A673 (cell line): Measurements from ENCODE around the gene HGS.

DNA sequence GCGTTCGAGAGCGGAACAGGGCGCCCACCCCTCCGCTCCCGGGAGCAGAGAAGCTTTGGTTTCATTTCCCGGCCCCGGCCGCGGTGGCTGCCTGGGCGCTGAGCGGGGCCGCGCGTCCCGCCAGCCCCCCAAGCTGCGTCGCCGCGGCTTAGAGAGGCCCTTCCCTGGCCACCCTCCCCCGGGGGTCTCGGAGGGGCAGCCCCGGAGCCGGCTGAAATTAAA lies 4.6 kb downstream of the BAHCC1 start:
- PRO-cap = no peak

DNA sequence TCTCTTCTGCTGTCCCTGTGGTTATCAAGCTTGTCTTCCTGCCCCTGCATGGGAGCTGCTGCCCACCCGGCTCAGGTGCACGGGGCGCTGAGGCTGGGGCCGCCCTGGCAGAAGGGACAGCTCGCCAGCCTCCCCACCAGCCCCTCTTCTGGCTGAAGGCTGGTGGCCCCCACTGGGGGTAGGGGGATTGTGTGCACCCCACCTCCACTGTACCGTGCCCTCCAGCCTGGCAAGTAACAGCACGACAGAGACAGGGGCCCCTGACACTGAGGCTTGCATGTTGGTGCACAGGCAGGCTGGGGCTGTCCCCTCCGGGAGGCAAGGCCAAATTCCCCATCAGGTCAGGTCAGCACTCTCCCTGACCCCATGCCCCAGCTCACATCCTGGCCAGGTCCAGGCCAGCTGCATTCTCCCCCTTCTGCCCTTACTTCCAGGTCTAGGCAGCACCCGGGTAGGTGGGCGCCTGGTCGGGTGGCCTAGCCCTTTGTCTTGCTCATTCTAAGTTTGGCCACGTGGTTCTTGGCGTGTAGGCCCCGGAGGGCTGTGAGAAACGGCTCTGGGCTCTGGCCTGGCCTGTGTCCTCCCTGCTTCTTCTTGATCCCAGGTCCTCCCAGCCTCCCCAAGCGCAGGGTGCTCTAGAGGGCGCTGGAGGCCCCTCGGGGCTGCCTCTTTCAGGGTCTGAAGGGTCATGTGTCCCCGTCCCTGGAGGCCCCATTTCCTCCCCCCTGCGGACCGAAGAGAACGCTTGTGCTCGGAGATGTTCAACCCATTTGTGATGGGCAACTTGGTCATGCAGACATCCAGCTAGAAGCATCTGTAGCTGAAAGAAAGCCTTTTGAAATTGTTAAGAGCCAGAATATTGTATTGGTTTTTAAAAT lies 6.5 kb downstream of the BAHCC1 start:
- PRO-cap = bidirectional peak, plus-strand start at position 263 of the sequence, minus-strand start at position 268 of the sequence

DNA sequence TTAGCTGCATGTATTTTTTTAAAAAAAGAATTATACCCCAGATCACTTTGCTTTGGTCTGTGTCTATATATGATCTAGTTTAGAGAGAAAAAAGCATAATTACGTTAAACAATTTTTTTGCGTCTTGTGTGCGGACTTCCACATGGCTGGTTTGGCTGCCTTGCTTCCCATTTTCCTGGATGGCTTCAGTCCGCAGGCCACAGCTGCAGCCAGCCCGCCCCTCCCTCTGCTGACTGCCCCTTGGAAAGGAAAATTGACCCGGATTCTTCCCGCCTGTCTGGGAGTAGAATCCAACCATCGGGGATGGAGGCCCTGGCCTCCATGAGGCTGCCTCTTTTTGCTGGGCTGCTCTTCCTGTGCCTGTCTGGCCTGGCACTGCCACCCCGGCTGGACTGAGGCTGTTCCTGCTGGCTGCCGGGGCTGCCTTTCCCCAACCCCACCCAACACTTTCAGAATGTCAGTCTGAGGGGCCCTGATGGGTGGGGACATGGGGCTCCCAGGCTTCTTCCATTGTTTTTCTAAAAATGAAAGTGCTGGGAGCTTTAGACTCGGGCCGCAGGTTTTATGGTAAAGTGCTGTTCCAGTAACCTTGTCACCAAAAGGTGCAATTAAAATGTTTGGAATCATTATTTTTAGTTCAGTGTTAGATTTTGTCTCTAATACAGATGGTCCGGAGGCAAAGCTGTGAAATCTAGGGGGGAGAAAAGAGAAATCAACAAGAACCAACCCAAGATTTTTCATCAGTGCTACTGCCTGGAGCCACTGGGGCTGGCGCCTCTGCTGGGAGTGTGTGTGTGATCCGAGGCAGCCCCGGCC lies 7.3 kb downstream of the BAHCC1 start:
- PRO-cap = bidirectional peak, plus-strand start at position 545 of the sequence, minus-strand start at position 394 of the sequence; bidirectional peak, plus-strand start at position 743 of the sequence, minus-strand start at position 745 of the sequence

- PRO-cap = bidirectional peak, plus-strand start at chr17:81406707, minus-strand start at chr17:81406542
Measured at GRCh38 chr17:81406351-81406946, 11.2 kb downstream of the BAHCC1 start.

- PRO-cap = no peak
Measured at GRCh38 chr17:81459069-81459674, 53.4 kb downstream of the ACTG1 start.

- PRO-cap = no peak
Measured at GRCh38 chr17:81460846-81461601, 51.6 kb downstream of the ACTG1 start.

DNA sequence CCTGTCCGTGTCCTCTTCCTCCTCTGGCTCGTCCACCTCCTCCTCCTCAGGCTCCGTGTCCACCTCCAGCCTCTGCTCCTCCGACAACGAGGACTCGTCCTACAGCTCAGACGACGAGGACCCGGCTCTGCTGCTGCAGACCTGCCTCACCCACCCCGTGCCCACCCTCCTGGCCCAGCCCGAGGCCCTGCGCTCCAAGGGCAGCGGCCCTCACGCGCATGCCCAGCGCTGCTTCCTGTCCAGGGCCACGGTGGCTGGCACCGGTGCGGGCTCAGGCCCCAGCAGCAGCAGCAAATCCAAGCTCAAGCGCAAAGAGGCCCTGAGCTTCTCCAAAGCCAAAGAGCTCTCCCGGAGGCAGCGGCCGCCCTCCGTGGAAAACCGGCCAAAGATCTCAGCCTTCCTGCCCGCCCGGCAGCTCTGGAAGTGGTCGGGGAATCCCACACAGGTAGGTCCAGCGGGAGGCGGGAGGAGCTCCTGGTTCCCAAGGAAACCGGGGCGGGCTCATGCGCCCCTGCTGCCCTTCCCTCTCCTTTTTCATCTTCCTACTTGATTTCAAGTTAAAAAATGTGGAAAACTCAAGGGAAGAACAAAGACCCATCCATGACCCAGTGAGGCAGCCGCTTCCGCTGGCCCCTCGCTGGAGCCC lies 50.9 kb downstream of the ACTG1 start:
- PRO-cap = no peak

DNA sequence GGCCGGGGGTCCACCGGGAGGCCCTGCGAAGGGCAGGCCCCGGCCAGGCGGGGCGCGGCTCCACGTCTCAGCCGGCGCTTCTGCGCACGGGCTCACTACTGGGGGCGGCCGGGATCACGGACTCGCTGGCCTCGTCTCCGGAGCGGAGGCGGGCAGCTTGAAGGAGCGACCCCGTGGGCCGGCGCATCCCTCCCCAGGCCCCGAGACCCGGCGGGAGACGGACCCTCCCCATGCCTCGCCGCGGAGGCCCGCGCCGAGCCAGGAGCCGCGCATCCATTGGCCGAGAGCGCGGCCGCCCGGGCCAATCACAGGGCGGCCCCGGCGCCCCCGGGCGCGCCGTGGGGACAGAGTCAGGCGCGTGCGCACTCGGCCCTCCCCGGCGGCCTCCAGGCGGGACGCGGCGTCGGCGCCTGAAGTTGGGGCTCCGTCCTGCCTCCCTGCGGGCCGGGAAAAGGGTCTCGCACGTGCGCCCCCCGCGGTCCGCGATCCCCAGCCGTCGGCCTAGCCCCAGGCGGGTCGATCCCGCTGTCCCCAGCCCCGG lies 24.8 kb downstream of the ACTG1 start:
- PRO-cap = bidirectional peak, plus-strand start at position 390 of the sequence, minus-strand start at position 259 of the sequence

DNA sequence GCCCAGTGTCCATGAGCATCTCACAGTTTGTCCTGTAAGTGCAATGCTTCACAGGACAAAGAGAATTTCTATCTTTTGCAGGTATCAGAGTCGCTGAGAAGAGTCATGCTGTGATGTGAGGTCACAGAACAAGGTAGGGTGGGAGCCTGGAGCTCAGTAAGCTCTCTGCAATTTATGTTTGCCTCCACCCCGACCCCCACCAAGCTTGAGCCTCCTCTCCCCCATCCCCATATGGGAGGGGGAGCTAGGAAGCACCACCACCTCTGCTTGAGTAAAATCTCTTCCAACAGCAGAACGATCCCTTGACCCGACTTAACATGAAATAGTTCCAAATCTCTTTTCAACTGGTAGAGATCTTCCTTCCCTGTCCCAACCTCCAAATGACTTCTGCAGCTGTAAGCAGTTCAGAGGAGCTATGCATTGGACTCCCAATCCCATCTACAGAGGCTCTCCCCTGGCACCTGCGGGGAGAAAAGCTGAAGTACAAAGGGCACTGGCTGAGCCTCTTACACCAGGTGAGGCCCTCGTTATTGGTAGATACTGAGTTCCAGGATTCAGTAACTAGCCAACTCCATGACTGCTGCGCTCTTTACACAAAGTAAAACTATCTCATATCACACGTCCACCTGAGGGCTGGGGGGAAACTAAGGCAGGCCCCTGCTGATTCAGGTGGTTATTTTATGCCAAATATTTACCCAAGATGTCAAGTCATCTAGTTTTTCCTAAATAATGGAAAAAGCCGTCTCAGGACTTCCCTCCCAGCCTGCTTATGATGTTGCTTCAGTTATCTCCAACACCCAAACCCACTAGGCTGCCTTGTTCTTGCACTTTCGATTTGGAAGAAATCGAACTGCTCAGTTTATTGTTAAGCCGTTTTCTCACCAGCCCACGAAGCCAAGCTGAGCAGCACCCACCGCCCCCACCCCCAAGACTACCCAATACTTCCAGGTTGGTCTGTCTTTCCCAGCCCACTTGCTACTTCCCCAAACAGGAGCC lies 3.3 kb downstream of the ACTG1 start:
- PRO-cap = no peak

- PRO-cap = bidirectional peak, plus-strand start at chr17:81513929, minus-strand start at chr17:81513461
Measured at GRCh38 chr17:81513308-81514286, 998 bp upstream of the ACTG1 start.

DNA sequence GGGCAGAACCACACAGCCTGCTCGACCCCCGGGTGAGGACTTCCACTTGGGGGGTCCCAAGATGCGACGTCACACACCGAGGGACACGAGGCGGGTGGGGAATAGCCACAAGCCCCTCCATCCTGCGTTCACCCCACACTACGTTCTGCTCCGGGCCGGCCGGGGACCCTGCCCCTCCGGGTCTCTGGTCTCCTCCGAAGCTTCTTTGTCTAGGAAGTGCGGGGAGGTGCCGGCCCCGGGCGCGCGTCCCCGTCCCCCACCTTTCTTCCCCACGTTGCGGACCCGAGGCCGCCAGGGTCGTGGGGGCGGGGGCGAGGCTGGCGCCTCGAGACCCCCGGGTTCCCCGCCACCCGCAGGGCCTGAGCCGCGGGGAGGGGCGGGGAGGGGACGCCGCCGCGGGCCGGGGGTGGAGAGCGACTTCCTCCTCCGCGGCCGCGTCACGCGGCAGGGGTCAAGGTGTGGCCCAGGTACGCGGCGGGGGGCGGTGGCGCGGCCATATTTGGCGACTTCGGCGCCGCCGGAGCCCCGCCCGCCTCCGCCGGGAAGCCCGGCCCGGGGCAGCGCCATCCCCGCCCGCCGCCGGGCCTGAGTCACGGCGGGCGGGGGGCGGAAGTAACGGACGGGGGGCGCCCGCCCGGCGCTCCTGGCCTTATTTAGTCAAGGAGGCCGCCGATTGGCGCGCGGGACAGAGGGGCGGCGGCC lies 1.8 kb upstream of the ACTG1 start:
- PRO-cap = bidirectional peak, plus-strand start at position 208 of the sequence, minus-strand start at position 207 of the sequence; bidirectional peak, plus-strand start outside the sequence, minus-strand start at position 594 of the sequence

- PRO-cap = bidirectional peak, plus-strand start at chr17:81553232, minus-strand start at chr17:81553133; unidirectional peak, minus-strand start at chr17:81553316
Measured at GRCh38 chr17:81553210-81553986, 1.2 kb upstream of the FAAP100 start.

DNA sequence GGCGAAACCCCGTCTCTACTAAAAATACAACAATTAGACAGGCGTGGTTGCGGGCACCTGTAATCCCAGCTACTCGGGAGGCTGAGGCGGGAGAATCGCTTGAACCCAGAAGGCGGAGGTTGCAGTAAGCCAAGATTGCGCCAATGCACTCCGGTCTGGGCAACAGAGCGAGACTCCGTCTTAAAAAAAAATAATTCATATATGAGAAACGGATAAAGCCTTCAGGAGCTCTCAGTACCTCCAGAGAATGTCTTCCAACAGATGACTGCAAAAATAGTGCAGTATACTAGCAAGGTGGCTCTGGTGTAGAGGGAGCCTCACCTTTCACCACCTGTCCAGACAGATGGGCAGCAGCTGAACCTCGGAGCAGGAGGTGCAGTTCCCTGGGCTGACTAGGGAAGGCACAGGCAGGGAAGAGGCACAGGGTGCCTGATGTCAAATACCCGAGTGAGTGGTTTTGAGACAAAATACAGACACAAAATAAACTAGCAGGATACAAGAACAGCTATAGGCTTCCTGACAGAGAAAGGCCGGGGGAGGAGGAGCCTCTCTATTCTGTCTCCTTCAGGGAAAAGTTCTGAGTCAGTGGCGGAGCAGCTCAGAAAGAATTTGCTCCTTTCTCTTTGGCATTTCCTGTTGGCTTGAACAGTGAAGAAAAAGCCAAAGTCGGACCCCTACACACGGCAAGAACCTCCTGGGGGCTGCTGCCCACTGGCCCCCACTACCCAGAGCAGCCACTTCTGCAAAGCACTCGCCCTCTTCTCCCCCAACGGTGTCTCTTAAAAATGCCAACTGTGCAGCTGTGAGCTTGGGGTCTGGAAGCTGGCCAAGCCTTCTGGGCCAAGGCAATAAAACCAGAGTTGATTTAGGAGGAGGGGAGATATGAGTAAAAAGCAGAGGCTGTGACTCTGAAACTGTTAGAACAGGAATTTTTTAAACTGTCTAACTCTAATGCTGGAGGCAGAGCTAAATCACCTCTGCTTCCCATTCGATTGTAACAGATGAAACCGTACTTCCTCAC lies 14.3 kb upstream of the FAAP100 start:
- PRO-cap = bidirectional peak, plus-strand start at position 648 of the sequence, minus-strand start at position 449 of the sequence

DNA sequence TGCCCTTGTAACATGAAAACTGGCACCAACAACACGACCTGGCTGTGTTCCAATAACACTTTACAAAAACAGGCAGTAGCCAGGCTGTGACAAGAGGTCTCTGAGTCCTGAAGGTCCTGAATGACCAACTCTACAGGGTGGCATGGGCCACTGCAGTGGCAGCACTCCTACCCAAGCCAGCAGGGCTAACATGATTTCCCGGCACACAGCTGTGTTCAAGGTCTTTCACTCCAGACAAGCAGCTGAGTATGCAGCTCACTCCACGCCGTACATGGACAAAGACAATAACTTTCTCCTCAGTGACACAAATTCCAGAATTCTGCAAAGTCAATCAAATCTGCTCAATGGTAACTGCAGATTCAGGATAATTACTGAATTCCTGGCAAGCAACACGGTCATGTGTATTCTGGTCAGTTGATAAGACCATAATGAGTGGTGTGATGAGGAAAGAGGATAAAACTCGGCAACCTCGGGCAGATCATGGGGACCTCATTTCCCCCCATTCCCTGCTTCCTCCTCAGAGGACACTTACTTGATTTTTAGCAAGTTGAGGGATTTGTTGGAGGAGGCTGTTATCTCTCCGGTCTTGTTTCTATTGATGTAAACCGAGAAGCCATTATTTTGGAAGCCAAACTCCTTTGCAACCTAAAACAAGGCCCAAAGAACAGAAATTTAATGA lies 15.1 kb downstream of the NPLOC4 start:
- PRO-cap = no peak

DNA sequence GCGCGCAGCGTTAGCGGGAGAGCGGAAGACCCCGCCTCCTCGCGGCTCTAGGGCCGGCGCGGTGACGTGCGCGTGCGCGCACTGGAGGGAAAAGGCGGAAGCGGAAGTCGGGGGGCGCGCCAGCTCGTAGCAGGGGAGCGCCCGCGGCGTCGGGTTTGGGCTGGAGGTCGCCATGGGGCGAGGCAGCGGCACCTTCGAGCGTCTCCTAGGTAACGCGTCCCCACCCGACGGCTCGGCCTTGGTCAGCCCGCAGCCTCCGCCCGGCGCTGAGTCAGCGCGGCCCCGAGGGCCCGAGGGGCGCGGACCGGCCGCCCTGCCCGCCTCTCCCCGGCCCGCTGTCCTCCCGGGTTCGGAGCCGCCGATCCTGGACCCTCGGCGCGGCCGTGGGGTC lies at the start of gene HGS:
Gene HGS, plus strand, starts transcription at position 117 of the 391 bp plus-strand sequence.
- PRO-cap = bidirectional peak, plus-strand start at position 127 of the sequence, minus-strand start outside the sequence

- PRO-cap = no peak
Measured at GRCh38 chr17:81721871-81722870, 10.1 kb downstream of the SLC25A10 start.

DNA sequence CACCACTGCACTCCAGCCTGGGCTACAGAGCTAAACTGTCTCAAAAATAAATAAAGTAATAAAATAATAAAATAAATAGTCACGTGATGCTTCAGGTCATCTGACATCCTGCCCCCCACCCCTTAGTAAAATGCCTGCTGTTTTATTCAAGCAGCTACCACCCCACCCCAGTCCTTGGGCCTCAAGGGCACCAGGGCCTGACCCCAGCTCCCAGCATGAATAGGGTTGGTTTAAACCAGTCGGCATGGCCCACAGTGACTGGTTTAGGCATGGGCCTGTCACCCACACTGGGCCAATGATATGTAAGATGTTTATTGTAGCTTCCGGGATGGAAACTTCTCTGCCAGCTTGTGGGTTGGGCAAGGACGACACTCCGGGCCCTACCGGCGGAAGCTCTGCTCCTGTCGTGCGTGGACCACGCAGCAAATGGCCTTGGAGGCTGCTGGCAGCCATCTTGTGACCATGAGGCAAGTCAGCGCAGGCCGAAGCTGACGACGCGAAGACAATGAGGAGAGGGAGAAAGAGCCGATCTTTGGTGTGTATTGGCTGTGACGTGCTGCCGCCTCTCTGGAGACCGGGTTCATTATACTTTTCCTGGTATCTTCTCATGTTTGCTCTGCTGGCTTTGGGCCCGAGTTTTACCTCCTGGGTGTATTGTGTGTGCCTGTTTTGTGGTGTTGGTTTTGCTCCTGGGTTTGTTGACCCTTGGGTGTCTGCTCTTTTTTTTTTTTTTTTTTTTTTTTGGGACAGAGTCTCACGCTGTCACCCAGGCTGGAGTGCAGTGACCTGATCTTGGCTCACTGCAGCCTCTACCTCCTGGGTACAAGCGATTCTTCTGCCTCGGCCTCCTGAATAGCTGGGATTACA lies 15.3 kb downstream of the SLC25A10 start:
- PRO-cap = no peak

- PRO-cap = no peak
Measured at GRCh38 chr17:81734358-81734914, 22.4 kb downstream of the SLC25A10 start.

- PRO-cap = no peak
Measured at GRCh38 chr17:81842359-81842971, 7.6 kb upstream of the PPP1R27 start.

DNA sequence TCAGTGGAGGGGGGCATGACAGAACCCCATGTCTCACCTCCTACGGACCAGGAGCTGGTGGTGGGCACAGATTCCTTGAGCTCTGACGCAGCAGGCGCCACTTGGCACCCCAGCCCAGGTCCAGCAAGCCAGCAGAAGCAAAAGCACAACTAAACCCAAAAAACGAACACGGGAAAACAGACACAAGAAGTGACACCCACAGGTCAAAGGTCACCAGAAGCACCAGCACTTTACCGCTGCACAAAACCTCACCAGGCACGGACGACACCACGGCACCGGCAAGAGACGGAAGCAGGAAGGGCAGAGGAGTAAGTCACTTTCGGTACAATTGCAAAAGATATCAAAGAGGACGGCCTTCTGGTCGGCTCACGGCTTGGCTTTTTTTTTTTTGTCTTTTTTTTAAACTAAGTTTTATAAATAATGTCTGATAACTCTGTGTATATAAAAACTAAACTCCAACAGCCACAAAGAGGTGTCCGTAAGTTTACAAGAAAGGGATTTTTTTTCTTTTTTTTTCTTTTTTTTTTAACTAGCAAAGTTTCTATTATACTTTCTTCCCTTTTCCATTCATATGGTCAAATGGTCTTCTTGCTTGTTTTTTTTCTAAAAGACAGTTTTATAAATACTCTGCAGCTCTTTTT lies 3.3 kb upstream of the SIRT7 start:
- PRO-cap = no peak